ENCODE measurements around a stretch of chr22.

GRCh38 chr22:46295342-46295956, 1.2 kb upstream of the GTSE1 start:
- RRBS: no CpG with 5 or more reads among the region's 3 CpGs

DNA sequence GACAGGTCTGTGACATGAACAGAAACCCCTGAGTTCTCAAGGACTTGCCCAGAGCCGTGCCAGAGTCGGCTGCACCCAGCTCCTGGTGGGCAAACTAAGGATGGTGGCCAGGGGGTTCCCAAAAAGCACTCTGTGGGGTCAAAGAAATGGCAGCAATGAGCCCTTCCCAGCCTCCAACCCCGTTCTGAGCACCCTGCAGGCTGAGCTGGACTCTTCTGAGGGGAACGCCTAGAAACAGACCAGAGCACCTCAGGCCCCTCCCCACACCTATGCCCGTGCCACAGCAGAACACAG, 97.9 kb downstream of the CELSR1 start:
- RRBS: no CpG with 5 or more reads among the region's 5 CpGs

GRCh38 chr22:46465538-46466607, 71.5 kb downstream of the CELSR1 start:
- RRBS: 98% methylated on average over 8 of the region's 34 CpGs

DNA sequence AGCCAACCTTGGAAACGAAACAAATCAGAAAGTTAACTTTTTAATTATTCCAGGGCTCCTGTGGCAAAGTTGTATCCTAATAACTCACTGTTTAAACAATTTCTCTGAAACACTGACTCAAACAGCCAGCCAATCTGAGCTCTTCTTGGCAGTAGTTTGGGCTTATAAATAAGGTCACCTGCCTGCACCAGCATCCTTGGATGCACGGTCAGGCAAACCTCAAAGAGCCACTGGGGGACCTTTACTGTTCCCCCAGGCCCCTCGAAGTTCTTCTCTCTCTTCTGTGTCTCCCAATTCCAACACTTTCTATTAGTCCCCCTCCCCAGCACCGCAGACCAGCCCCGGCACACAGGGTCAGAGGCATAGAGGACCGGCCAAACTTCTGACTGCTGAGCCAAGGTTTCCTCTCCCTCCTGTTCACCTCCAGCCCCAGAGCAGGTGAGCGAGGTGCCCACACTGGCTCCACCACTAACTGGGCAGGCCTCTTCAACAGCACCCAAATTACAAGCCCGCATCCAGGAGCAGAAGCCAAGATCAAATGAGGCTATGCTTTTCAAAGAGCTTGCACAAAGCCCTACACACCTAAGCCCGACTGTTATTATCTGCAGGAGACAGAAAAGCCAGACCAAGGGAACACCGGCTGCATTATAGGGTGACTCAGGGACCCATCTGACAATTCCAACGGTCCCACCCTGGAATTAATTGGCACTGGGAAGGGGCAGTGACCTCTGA, 4.7 kb downstream of the CELSR1 start:
- RRBS: no CpG with 5 or more reads among the region's 11 CpGs

GRCh38 chr22:46586562-46587187, 33.5 kb upstream of the GRAMD4 start:
- RRBS: no CpG with 5 or more reads among the region's 15 CpGs

DNA sequence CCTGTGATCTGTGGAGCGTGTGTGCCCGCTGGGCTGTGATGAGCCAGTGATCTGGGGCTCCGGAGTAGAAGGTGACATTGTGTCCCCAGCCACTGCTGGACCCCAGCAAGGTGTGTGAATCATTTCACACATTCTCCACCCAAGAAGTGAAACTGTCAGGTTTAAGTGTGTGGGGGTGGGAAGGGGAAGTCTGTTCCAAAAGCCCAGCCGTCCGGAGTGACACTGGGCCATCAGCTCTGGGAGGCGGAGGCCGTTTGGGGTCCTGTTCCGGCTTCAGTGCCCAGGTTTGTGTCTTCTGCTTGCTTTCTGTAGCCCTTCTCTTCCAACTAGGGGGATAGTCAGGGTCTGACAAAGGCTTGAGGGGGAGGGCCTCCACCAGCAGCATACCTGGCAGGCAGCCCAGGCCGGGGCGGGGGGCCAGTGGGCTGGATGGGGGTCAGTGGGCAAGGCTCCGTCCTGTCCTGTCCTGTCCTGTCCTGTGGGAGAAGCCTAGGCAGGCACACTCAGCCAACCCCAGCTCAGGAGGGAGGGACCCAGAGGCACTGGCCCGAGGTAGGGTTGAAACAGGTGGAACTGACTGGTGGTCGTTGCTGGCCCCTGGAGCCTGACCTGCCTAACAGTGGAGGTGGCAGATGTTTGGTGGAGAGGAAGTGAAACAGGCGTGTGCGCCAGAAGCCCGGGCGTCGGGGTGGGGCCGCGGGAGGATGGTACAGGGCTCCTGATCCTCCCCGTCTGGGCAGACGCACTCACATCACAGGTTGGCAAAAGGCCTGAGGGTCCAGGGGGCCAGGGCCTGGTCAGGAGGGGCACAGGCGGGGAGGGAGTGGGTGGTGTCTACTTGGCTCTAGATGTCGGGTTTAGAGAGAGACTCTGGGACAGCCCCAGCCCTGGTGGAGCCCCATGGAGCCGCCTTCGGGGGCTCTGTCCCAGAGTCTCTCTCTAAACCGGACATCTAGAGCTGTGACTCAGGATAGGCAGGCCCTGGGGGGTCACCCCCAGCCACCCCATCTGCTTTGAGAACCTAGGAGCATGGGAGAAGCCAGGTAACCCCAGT, 32.7 kb upstream of the GRAMD4 start:
- RRBS: 96% methylated on average over 4 of the region's 27 CpGs

GRCh38 chr22:46598076-46598619, 22.0 kb upstream of the GRAMD4 start:
- RRBS: no CpG with 5 or more reads among the region's 8 CpGs

- RRBS: 83% methylated on average over 3 of the region's 25 CpGs
Observed at GRCh38 chr22:46613301-46614054, 6.7 kb upstream of the GRAMD4 start.

GRCh38 chr22:46726501-46726976, 11.5 kb downstream of the CERK start:
- RRBS: no CpG with 5 or more reads among the region's 18 CpGs

- RRBS: no CpG with 5 or more reads among the region's 14 CpGs
Observed at GRCh38 chr22:46734837-46735796, 2.9 kb downstream of the CERK start.

- RRBS: no CpG with 5 or more reads among the region's 26 CpGs
Observed at GRCh38 chr22:46776976-46777927, 14.8 kb downstream of the TBC1D22A start.

- RRBS: no CpG with 5 or more reads among the region's 3 CpGs
Observed at GRCh38 chr22:46836117-46836605, 73.7 kb downstream of the TBC1D22A start.

GRCh38 chr22:46853978-46854641, 91.7 kb downstream of the TBC1D22A start:
- RRBS: no CpG with 5 or more reads among the region's 19 CpGs

DNA sequence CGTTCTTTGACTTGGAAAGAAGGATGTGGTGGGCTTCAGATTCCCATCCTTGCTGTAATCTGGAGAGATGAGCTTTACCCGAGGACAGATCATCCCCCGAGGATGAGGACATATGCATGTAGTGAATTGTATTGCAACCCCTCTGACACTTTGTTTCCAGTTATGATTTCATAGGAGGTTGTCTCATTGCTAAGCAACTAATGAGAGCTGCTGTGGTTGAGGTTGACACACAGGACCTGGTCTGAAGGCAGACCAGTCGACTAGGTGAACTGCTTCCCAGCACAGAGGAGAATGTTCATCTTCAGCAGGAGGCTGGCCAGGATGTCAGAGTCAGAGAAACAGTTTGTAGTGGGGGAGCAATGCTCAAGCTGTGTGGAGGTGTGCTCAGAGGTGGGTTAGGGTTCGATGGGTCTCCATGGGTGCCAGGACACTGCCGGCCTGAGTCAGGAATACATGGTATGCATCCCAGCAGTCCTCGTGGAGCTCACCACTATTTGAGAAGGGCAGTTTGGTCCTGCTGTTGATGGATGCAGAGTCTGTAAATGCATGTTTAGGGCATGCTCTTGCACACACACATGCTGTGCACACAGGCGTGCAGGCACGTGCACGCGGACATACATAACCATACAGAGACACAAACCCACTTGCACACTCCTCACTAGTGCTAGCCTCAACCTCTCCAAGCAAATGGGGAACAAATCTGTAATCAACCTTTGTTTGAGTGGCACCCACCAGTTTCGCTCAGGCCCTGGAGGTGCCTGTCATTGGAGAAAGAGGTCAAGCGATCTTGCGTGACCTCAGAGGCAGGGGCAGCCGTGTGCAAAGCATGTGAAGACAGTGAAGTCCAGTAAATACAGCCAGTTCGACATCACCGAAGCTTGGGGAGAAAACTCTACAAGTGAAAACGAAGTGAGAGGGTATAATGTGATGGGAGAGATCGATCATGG, 153.8 kb downstream of the TBC1D22A start:
- RRBS: no CpG with 5 or more reads among the region's 19 CpGs

DNA sequence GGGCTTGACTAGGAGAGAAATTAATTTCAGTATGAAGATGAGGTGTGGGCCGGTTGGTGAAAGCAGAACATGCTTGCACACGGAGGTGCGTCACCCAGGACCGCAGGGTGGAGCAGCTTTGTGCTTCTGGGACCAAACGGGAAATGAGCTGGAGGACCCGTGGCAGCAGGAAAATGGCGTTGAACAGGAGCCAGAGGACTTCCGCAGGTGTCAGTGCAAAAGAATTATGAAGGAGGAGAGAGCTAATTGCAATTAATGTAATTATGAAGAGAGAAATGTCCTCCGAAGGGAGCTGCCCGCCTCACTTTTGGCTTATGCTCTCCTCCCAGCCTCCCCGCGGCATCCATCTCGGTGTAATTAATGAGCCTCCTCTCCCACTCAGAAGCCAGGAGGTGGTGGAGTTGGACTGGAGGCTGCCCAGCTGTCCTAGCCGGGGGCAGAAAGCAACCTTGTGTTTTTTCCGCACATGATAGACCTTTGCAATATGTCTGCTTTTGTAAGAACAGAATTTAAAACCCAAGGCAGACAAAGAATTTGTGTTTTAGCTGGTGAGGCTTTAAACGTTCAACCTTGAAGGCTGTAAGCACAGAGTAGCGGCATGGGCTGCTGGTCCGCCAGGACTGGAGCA, 180.5 kb downstream of the TBC1D22A start:
- RRBS: no CpG with 5 or more reads among the region's 18 CpGs

GRCh38 chr22:46979516-46980037, 217.1 kb downstream of the TBC1D22A start:
- RRBS: no CpG with 5 or more reads among the region's 14 CpGs

DNA sequence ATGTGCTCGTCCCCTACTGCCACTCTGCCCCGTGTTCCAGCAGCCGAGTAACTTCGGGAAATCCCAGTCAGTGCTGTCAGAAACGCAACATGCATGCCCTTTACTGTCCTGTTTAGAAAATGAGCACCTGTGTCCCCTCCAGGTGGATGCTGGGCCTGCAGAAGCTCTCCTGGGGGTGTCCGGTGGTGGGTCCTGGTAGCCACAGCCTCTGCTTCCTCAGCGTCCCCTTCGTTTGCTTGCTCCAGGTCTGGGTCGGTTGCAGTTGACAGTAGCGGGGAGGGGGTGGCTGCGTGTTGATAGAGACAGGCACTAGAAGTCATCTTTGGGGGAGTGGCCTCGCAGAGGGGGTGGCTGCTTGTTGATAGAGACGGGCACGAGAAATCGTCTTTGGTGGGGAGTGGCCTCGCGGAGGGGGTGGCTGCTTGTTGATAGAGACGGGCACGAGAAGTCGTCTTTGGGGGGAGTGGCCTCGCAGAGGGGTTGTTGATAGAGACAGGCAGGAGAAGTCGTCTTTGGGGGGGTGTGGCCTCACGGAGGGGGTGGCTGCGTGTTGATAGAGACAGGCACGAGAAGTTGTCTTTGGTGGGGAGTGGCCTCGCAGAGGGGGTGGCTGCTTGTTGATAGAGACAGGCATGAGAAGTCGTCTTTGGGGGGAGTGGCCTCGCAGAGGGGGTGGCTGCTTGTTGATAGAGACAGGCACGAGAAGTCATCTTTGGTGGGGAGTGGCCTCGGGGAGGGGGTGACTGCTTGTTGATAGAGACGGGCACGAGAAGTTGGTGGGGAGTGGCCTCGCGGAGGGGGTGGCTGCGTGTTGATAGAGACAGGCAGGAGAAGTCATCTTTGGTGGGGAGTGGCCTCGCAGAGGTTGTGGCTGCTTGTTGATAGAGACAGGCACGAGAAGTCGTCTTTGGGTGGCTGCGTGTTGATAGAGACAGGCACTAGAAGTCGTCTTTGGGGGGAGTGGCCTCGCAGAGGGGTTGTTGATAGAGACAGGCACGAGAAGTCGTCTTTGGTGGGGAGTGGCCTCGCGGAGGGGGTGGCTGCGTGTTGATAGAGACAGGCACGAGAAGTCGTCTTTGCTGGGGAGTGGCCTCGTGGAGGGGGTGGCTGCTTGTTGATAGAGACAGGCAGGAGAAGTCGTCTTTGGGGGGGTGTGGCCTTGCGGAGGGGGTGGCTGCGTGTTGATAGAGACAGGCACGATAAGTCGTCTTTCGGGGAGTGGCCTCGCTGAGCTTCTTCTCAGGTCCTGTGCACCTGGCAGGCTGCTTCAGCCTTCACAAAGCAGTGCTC, 328.4 kb downstream of the TBC1D22A start:
- RRBS: no CpG with 5 or more reads among the region's 56 CpGs

DNA sequence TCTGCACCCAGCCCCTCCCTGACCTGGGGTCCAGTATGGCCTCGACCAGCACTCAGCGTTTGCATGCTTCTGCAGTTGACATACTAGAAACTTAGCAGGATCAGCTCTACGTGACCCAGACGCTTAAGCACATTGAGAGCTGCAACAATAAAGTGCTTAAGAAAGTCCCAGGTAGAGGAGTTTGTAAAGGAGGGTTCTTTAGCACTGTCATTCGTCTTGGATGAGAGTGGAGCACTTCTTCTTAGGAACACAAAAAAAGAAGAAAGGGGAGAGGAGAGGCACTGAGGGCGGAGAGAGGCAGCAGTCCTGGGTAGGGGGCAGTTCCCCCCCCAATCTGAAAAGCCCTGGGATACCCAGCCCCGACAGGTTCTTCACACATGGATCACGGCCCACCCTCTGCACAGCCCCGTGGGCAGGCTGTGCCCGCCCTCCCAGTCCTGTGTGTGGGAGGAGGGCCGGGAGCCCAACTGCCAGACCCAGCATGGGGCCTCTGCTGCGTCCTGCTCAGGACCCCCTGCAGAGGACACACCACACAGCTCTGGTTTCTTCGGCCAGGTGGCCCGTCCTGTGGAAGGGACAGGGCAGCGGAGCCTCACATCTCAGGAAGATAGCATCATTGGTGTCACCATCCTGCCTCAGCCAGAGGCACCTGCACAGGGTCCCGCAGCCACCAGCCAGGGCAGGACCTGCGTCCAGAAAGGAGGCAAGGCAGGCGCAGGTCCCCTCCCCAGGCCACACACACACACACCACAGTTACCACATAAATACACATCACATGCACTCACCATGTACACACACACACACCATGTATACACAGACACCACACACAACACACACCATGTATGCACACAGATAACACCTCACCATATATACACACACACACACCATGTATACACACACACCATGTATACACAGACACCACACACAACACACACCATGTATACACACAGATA, 396.0 kb downstream of the TBC1D22A start:
- RRBS: no CpG with 5 or more reads among the region's 18 CpGs

DNA sequence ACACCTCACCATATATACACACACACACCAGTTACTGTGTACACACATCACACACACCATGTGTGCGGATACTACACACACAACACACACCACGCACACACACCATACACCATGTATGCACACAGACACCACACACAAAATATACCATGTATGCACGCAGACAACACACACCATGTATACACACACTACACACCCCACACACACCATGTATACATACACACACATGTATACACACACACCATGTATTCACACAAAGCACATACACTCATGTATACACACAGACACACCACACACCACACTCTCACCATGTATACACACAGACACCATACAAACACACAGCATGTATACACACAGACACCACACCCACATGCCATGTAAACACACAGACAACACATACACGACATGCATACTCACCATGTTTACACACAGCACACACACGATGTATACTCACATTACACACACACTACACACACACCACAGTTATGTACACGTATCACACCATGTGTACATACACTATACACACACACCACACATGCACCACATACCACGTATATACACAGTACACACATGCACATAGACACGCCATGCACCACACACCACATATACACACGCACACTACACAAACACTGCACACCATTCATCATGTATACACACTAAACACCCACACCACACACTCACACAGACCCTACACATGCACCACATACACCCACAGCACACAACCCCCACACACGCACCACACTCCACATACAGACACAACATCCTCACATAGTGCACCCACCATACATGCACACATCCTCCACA, 396.9 kb downstream of the TBC1D22A start:
- RRBS: no CpG with 5 or more reads among the region's 10 CpGs

GRCh38 chr22:48501291-48501639, 11.9 kb downstream of the TAFA5 start:
- RRBS: no CpG with 5 or more reads among the region's 17 CpGs